Airway epithelial cell (primary cell): ENCODE measurements around the genes C7, MROH2B, CCDC152 and ANXA2R.

DNA sequence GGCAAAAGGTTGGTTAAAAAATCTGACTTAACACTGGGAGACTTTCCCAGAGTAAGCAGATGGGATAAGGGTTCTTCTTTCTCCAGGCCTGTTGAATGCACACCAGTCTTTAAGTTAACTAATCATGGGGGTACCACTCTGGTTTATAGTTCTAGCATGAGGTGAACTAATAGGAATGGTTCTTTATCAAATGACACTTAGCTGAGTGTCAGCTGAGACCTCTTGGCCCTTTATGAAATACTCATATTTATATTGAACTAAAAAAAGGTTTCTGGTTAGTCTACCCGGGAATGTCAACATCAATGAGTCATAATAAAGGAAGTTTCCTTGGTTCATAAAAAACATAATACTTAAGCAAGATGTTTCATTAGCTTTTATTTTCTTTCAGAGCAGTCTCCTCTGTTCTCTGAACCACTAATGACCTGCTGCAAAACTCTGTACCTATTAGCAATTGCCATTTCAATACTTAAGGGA, 13.8 kb downstream of the DAB2 start:
- RAMPAGE, long total RNA: no peak

- RAMPAGE, long total RNA: no peak
These were observed 291.0 kb upstream of the PTGER4 start for GRCh38 chr5:40388753-40389144.

DNA sequence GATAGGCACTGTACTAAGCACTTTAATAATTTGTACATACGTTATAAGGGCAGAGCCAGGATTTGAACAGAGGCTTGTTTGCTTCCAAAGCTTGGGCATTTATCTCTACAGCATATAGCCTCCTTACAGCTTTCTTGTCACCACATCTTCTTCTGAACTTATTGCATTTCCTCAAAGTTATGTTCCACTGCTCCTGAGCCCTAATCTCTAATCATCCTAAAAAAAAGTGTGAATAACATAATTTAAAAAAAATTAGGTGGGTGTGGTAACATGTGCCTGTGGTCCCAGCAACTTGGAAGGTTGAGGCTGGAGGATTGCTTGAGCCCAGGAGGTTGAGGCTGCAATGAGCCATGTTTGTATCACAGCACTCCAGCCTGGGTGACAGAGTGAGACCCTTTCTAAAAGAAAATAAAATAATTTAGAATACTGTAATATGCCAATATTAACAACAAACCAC, 6.8 kb downstream of the PTGER4 start:
- RAMPAGE, long total RNA: no peak

GRCh38 chr5:40909034-40909690, at the start of gene C7:
Gene C7 (plus strand): TSS chr5:40909497.
- RAMPAGE, long total RNA: no peak

DNA sequence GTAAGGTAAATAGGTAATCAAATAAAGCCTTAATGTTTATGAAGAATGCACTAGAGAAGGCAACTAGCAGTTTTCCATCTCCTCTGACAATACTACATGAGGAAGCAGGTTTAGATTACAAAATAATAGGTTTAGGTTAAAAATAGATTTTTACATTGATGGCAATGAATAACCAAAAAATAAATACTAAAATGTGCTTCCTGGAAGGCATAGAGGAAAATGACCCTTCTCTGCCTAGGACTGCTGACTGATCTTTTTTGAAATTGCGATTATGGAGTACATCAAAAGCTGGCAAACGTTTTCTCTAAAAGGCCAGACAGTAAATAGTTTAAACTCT, 67.5 kb downstream of the MROH2B start:
- RAMPAGE, long total RNA: no peak

- RAMPAGE, long total RNA: no peak
These were observed at the start of gene MROH2B for GRCh38 chr5:41071076-41071576. Gene MROH2B (minus strand): TSS chr5:41071342.

DNA sequence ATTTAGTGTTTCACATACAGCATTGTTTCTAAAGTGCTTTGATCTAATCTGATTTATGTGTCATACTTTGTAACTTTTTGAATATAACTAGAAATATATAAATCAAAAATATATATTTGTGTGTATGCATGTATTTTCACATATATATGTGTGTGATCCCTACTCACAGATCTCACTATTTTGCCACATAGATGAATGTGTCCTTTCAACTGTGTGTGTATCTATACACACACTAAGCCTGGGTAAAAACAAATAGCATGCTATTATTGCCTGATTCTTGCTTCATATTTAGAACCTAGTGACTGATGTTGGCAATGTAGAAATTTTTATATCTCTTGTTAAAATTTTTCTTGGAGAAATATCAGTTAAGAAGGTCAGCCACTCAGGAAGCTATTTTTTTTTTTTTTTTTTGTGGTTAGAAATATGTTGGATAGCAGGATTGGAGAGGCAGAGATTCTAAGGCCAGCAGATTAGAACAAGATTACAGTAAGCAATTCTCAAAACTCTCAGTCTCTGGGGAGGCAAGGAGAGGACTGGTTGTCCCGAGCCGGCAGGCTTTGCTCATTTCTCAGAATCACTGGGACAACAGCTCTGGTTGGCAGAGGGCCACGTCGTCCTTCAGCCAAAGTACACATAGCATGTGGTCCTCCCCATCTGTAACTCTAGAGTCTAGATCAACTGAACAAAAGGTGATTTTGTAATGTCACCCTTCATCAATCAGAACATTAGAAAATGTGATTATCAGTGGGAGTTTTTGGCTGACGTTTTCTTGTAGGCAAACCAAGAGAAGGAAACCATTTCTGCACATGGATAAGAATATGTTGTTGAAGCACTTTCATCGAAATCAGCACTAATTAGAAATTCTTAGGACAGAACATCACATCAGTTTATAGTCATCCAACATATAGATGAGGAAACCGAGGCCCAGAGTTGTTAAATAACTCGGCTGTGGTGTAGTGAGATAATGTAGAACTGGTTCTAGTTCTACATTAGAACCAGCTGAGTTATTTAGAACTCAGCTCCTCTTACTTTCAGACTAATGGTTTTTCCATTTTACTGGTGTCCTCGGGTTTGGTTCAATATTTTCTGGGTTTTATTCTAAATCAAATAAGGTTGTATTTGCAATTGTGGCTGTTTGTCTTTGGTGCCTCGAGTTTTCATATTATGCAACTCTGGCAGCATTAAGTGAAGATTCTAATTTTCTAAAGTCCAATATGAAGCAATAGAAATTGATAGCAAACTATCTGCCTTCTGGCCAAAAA, 19.5 kb downstream of the C6 start:
- RAMPAGE, long total RNA: no peak

- RAMPAGE, long total RNA: no peak
These were observed 121.4 kb upstream of the C6 start for GRCh38 chr5:41334736-41335085.

DNA sequence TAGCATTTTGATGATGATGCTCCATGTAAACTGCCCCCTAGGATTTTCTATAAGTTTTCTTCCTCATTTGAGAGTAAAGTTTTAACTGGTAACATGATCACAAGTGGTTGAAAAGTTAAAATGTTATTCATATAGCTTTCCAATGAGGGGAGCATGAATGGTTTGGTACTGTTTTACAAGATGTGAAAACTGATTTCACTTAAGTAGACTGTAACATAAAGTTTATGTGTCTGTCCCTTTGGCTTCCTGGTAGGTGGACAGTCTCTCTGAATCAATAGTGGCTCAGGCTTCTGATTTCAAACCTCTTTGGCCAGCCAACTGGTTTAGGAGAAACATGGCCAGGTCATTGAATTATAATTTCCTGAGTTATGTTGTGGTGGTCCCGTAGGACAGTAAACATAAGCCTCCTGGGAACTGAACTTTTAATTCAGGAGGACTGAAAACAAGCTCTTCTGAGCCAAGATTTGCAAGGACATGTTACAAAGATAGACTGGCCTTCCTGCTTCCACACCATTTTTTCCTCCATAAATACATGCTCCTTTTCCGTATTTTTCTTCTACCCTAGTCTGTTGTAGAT, 128.6 kb downstream of the GHR start:
- RAMPAGE, long total RNA: no peak

- RAMPAGE, long total RNA: no peak
These were observed 135.7 kb upstream of the CCDC152 start for GRCh38 chr5:42620581-42621559.

- RAMPAGE, long total RNA: no peak
These were observed 129.9 kb upstream of the CCDC152 start for GRCh38 chr5:42626783-42626982.

GRCh38 chr5:42756610-42757075, at the start of gene CCDC152:
Gene CCDC152 (plus strand): TSS chr5:42756818.
- RAMPAGE, long total RNA: no peak

DNA sequence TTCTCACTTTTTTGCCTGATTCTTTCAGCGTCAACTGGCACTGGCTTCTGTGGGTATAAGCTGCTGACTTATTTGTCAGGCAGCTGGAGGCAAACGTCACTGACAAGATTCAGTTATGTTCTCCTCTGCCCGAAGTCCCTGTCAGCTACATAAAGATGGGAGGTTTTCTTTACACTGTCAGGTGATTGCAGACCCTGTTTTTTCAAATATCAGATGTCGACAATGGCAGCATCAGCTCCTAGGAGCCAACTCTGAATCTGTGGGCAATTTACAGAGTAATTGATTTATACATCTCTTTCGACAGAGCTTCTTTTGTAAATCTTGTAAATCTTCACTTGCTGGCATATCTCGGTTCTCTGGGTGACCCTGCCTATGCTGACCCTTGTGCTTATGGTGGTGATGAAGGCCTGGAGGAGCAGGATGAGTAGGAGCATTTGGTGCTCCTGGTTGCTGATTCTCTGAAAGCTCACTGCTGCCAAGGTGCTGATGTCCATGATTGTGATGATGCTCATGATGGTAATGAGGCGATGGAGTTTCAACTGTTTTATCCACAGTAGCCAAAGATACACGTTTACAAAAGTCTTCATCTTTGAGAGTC, 10.9 kb downstream of the SELENOP start:
- RAMPAGE, long total RNA: no peak

GRCh38 chr5:42908605-42908912, 96.9 kb upstream of the SELENOP start:
- RAMPAGE, long total RNA: no peak

DNA sequence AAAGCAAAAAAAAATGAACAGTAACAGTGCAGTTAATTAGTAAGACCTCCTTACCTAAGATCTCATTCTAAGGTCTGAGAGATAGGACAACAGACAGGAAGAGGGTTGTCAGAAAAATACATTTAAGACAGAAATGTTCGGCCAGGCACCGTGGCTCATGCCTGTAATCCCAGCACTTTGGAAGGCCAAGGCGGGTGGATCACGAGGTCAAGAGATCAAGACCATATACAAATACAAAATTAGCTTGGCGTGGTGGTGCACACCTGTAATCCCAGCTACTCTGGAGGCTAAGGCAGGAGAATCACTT, 77.8 kb downstream of the ANXA2R start:
- RAMPAGE, long total RNA: no peak

GRCh38 chr5:43008499-43008983, 31.6 kb downstream of the ANXA2R start:
- RAMPAGE, long total RNA: no peak

GRCh38 chr5:43040257-43041213, at the start of gene ANXA2R:
Gene ANXA2R (minus strand): TSS chr5:43040319.
- RAMPAGE, long total RNA: no peak

DNA sequence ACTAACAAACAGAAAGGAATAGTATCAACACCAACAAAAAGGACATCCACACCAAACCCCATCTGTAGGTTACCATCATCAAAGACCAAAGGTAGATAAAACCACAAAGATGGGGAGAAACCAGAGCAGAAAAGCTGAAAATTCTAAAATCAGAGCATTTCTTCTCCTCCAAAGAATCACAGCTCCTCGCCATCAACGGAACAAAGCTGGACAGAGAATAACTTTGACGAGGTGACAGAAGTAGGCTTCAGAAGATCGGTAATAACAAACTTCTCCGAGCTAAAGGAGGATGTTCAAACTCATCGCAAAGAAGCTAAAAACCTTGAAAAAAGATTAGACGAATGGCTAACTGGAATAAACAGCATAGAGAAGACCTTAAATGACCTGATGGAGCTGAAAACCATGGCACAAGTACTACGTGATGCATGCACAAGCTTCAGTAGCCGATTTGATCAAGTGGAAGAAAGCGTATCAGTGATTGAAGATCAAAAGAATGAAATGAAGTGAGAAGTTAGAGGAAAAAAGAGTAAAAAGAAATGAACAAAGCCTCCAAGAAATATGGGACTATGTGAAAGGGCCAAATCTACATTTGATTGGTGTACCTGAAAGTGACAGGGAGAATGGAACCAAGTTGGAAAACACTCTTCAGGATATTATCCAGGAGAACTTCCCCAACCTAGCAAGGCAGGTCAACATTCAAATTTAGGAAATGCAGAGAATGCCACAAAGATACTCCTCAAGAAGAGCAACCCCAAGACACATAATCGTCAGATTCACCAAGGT, 14.1 kb upstream of the ANXA2R start:
- RAMPAGE, long total RNA: no peak

GRCh38 chr5:43287607-43288845, 25.2 kb downstream of the HMGCS1 start:
- RAMPAGE, long total RNA: no peak

DNA sequence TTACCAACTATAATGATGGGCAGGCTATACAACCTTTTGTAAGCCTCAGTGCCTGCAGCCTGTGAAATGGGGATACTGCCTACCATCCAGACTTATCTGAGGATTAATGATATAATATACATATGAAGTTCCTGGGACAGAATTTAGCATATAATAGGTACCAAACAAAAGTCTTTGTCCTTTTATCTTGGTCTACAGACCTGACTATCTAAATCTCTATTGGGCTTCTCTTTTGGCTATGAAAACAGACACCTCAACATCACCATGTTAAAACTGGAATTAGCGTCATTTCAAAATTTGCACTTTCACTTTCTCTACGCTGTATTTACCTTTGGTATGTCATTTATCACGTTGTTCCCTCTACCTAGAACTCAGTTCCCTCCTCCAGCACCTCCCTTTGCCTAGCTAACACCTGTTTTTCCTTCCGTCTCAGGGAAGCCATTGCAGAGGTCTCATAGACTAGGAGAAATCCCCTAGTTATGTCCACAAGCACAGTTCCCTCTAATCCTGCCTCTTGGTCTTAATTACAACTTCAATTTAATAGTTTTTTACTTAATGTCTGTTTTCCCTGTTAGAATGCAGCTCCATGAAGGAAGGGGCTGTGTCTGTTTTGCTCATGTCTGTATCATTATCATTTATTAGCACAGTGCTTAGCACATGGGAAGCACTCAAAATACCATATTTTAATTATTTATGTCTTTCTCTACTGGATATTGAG, 14.1 kb upstream of the TMEM267 start:
- RAMPAGE, long total RNA: no peak